Cerebellum (tissue), 5 donors: ENCODE measurements around the genes PSAP and SPOCK2.

- PRO-cap, 3 experiments: no peak in any of the 3 experiments
- RAMPAGE, long total RNA: no peak
Observed at GRCh38 chr10:71596648-71597398, 122.8 kb downstream of the C10orf105 start.

DNA sequence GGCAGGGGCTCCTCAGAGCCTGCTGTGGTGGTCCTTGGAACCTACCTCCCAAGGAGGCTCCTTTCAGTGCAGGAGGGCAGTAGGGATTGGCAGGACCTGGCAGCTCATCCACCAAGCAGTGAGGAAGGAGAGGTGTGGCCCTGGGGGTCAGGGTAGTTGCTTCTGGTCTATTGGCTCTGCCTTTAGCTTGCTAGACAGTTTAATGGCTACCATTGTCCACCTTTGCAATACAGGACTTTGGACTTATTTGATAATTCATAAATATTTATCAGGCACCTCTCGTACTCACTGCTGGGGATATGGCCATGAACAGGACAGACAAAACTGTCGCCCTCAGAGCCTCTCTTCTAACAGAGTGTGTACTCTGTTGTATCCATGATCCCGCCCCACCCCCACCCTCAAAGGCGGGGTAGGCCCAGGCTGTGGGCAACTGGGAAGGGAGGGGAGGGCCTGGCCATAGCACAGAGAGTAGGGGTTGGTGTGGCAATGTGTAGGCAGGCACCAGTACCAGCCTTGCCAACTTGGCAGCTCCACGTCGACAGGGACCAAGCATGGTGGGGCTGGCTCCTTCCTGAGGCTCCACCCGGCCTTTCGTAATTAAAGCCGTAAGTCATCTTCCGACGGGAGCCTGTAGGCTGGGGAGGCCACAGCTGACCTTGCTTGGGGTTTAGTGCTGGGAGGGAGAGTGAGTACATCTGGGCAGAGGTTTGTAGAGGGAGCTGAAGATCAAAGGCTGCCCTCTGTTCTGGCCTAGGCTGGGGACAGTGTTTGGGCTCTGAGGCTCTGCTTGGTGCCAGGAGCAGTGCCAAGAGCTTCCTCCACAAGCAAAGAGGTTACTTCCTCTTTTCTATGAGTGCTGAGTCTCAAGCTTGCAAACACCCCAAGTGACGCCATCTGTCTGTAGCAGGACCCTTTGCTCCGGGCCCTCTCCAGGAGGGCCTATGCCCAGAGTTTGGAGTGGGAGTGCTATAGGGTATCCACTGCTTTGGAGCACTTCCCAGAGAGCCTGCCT lies 121.8 kb downstream of the C10orf105 start:
- PRO-cap, 3 experiments: no peak in any of the 3 experiments
- RAMPAGE, long total RNA: no peak

DNA sequence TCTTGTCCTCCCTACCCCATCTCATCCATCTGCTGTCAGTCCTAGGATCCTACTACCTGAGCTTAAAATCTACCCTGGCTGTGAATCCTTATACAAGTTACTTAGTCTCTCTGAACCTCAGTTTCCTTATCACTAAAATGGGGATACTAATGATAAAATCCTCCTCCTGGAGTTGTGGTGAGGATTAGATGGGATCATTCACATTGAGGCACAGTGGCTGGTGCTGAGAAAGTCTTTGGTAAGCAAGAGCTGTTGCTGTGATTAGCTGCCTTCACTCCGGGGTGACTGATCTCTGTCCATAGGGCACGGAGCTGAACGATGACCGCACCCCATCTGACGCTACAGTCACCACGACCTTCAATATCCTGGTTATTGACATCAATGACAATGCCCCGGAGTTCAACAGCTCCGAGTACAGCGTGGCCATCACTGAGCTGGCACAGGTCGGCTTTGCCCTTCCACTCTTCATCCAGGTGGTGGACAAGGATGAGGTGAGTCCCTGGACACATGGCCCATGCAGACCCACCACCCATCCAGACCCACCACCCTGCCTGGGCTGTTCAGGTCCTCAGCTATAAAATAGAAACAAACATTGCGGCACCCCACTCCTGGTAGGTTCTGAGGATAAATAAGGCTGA lies 102.6 kb downstream of the C10orf105 start:
- PRO-cap, 3 experiments: no peak in any of the 3 experiments
- RAMPAGE, long total RNA: no peak

DNA sequence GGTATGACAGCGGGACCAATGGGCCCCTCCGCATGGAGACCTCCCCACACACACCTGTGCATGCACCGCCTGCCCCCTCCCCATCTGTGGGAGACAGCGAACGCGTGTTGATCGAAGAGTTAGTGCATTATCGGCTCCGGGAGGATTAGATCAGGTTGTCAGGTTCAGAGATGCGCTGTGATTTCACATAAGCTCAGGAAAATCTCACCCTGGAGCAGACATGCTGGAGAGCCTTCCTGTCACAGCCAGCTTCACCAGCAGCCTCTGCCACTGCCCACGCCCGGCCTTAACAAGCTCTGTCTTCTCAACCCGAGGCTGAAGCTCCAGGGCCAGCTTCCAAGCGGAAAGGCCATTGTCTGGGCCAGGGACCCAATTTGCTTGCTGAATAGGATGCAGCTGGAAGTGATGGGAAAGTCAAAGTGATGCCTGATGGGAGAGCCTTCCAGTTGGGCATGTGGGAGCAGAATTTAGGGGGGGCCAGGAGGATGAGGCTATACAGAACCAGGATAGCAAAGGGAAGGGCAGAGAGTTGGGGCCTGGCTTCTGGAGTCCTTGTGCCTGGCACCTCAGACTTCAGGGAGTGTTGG lies 36.3 kb downstream of the C10orf105 start:
- PRO-cap, 3 experiments: no peak in any of the 3 experiments
- RAMPAGE, long total RNA: no peak

DNA sequence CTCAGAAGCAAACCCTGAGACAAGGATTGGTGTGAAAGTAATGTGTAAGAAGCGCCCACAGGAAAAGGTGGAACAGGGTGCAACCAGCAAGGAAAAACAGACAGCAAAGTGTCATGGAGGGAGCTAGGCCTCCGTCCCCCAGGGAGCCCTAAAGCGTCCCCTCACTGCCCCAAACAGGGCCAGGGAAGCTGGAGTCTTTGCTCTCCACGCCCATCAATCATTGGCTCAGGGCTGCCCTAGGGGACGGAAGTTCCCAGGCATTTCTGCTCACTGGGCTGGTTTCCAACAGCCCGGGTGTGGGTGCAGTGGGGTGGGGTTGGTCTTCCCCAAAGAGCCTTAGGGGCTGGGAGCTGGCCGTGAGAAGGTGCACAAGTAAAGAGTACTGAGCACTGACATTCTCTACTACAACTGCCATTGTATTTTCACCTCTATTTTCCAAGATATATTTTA lies 9.7 kb upstream of the C10orf105 start:
- PRO-cap, 3 experiments: no peak in any of the 3 experiments
- RAMPAGE, long total RNA: no peak

DNA sequence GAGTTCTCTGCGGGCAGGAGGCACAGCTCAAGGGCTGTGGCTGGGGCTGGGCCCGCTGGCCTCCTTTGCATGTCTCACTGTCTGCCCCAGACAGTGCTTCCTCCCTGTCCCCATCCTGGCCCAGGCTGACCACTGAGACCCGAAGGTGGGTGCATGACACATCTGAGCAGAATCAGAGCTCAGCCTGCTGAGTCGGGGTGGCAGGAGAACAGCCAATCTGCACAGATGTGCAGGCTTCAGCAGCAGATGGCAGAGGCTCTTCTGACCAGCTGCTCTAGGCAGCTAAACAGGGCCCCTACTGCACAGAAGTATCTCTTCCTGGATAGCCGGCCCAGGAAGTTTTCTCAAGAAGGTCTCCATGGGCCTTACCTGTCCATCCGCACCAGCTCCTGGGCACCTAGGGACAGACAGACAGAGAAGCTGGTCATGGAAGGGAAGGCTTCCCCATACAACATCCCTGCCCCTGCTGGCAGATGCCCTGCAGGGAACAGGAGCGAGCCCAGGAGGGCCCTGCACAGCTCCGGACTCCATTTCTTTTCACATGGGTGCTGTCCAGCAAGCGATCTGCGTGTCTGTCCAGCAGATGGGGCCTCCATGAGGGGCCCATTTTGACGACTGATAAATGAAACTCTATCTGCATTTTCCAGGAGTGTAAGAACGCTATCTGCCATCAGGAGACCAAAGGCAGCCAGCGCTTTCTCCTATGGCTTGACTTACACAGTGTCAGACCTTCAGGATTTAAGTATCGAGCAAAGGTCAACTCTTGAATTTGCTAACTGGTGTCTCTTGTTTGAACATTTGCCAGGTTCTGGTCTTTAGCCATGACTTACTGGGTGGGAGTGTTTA lies 20.5 kb downstream of the VSIR start:
- PRO-cap, 3 experiments: no peak in any of the 3 experiments
- RAMPAGE, long total RNA: no peak

GRCh38 chr10:71754663-71755004 lies 18.7 kb downstream of the VSIR start:
- PRO-cap, 3 experiments: no peak in any of the 3 experiments
- RAMPAGE, long total RNA: no peak

GRCh38 chr10:71770678-71771934 lies 2.2 kb downstream of the VSIR start:
- PRO-cap, 3 experiments: no peak in any of the 3 experiments
- RAMPAGE, long total RNA: no peak

DNA sequence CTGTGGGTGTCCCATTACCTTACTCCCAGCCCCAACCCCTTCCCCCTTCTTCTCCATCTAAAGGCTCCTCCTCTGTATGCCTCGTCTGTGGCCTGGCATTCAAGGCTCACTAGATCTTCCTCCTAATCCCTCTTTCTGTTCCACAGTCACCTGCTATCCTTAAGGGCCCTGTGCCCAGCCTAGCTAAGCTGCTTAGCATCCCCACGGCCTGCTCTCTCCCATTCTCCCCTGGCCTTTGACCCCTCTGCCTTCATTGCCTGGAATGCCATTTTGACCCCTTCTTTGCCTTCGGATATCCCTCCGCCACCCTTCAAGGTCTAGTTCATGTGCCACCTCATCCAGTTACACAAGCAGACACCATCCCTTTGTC lies 35.3 kb upstream of the VSIR start:
- PRO-cap, 3 experiments: no peak in any of the 3 experiments
- RAMPAGE, long total RNA: no peak

DNA sequence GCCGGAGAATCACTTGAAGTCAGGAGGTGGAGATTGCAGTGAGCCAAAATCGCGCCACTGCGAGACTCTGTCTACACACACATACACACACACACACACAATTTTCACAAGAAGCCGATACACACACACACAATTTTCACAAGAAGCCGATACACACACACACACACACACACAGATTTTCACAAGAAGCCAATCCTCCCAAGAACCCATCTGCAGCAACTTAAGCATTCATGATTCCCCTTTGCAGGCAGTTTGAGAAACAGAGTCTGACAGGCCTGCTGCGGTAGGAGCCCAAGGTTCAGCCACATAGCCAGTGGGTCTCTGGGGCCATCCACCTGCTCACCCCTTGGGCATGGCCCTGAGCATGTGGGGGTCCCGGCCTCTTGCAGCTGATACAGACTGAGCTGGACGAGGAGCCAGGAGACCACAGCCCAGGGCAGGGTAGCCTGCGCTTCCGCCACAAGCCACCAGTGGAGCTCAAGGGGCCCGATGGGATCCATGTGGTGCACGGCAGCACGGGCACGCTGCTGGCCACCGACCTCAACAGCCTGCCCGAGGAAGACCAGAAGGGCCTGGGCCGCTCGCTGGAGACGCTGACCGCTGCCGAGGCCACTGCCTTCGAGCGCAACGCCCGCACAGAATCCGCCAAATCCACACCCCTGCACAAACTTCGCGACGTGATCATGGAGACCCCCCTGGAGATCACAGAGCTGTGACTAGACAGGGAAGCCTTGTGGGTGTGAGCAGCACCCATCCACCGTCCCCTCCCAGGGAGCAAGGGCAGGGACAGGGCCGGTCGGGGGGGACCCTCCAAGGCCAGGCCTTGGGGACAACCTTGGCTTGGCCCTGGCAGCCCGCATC lies 36.3 kb downstream of the PSAP start:
- PRO-cap, 3 experiments: no peak in any of the 3 experiments
- RAMPAGE, long total RNA: no peak

DNA sequence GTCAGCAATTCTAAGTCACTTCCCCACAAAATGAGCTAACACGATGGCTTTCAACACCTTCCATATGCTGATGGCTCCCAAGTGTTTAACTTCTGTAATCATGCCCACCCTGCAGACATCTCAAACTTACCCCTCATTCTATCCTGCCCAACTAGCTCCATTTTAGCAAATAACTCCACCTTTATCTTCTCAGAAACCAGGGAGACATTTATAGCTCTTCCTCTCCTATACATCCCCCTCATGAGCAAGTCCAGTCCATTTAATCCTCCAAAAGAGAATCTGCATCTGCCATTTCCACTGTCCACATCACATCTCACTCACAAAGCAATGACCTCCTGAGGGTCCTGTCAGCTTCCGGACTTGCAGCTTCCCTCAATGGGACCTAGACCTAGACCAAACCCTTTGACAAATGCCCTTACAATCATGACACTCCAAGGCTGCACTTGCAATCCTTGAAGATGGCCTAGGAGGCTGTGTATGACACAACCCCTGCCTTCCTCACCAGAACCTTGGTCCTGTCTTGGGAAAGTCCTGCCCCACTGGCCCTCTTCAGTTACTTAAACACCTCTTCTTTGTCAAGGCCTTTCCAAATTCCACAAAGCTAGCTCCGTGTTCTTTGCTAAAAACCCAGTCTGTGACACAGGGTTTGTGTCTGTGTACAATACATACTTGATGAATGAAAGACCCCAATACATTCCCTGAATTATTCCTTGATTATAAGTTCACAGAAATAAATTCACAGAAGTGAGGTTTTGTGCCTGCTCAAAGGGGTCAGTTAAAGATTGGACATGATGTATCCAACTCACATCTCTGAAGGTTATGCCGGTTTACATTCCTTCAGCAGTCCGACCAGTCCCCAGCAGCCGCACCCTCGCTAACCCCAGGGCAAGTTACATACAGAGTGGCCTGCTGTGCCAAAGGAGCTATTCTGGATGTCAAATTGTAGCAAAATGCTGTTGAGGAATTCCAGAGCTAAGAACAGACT lies 20.7 kb downstream of the PSAP start:
- PRO-cap, 3 experiments: no peak in any of the 3 experiments
- RAMPAGE, long total RNA: no peak

GRCh38 chr10:71834231-71834569 lies 16.9 kb downstream of the PSAP start:
- PRO-cap, 3 experiments: no peak in any of the 3 experiments
- RAMPAGE, long total RNA: no peak

DNA sequence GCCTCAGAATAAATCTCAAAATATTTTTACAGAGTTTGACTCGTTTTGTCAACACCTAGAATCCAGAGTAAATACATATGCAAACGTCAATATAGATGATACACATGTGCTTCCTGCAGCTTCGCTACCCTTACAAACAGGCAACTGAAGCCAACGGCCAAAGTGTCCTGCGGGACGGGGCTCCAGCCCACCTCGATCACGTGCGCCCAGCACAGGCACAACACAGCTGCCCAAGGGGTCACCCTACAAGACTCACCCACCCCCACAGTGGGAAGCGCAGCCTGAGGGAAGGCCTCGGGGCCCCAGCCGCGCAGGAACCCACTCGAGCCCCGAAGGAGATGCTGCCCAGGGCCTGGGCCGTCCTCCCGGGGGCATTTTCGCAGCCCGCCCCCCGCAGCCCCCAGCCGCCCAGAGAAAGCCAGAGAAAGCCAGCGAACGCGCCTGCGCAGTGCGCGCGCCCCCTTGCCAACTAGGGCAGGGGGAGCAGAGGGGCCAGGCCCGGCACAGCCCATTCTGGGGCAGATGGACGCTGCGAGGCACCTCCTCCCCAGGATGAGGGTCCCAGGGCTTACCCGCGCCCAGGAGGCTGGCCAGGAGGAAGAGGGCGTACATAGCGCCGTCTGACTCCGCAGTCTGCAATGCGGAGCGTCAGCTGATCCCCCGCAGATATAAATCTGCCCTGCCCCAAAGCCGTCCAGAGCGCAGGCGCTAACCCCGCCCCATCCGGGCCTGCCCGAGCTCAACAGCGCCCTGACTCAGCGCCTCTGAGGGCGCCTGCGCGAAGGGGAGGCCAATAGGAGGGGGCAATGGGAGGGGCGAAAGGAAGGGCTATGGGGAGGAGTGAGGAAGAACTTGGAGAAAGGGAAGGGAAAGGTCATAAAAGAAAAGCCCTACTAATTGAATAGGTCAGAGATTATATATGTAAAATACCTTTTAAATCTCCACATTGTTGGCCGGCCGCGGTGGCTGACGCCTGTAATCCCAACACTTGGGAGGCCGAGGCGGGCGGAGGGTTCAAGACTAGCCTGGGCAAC lies at the start of gene PSAP:
TSS of gene PSAP (minus strand) at position 642 of the 1,034 bp plus-strand sequence.
- PRO-cap, 3 experiments: peak in 3 of 3 experiments; most common plus-strand start position 448 of the sequence (in 1); most common minus-strand start position 430 of the sequence (in 3)
- RAMPAGE, long total RNA: start-site peak on the minus strand centred at position 668 of the sequence, 58 bp wide, 3,278 and 1,207 reads in 2 replicates

DNA sequence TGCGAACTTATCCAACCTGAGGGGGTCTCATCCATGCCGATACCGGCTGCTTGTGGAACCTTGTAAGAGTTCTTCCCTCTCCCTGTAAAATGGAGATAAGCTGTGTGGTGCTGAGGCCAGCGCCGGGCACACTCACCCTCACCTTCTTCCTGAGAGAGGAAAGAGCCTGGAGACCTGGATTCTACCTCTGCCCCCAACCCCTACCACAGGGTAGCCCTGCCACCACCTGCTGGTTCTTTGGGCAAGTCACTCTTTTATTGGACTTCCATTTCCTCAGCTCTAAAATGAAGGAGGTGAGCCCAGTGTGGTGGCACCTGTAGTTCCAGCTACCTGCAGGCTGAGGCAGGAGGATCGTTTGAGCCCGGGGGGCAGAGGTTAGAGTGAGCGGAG lies 38.4 kb upstream of the PSAP start:
- PRO-cap, 3 experiments: no peak in any of the 3 experiments
- RAMPAGE, long total RNA: no peak

GRCh38 chr10:71966173-71966856 lies 2.1 kb downstream of the CHST3 start:
- PRO-cap, 3 experiments: no peak in any of the 3 experiments
- RAMPAGE, long total RNA: no peak

GRCh38 chr10:71975514-71976676 lies 11.7 kb downstream of the CHST3 start:
- PRO-cap, 3 experiments: no peak in any of the 3 experiments
- RAMPAGE, long total RNA: no peak

DNA sequence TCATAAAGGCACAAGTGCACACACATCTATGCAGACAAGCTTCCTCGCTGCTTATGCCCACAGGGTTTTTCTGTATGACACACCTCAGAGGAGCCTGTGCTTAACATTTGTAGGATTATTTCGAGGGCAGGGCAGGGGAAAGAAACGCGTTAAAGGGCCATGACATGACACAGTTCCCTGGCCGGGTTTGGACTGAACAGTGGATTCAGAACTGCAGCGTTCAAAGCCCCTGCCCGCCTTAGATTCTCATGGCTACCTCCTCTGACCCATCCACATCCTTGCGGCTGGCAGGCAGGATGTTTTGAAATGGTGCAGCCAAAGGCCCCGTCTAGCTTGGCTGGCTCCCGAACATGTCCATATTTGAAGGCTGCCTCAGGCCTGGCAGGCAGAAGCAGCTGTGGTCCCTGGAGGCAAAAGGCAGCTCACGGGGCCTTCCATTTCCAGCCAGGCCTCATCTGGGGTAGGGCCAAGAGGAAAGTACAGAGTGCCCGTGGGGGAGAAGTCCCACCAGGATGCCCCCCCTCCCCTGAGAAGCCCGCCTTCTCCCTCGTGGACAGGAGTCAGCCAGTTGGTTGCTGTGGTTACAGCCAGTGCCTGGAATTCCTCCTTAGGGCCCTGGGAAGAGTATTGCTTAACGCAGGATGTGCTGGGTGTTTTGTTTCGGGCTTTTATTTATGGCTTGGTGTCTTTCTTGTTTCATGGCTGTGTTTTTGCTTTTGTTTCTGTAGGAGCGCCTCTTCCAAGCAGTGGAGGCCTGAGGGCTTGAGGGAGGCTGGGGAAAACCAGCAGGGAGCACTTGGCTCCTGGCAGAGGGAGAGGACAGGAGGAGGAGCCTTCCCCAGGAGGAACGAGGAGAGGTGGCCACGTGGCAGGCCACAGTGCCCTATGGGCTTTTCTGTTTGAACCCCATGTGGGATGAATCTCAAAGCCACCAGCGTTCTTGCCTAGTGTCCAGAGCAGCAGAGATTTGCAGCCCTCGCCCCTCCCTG lies 45.2 kb downstream of the CHST3 start:
- PRO-cap, 3 experiments: no peak in any of the 3 experiments
- RAMPAGE, long total RNA: no peak

DNA sequence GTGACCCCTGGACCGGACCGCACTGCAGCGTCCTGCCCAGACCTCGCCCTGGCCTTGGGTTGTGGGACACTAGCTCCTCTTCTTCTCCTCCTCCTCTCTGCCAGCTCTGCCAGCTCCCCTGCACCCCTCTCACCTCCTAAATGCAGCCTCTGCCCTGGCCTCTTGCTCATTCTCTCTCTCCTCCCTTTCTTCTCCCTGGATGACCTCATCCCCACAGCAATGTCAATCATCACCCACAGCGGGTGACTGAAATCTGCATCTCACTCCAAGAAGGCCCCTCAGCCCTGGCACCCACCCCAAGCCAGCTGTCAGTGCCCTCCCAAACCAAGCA lies 19.3 kb downstream of the SPOCK2 start:
- PRO-cap, 3 experiments: no peak in any of the 3 experiments
- RAMPAGE, long total RNA: no peak

GRCh38 chr10:72074686-72075149 lies 13.6 kb downstream of the SPOCK2 start:
- PRO-cap, 3 experiments: no peak in any of the 3 experiments
- RAMPAGE, long total RNA: no peak

- PRO-cap, 3 experiments: peak in 3 of 3 experiments; most common plus-strand start chr10:72088649 (in 2); most common minus-strand start chr10:72088444 (in 2)
- RAMPAGE, long total RNA: no peak
Observed at GRCh38 chr10:72088221-72089409, at the start of gene SPOCK2. SPOCK2 (minus strand) TSS chr10:72088551.